CD14-positive monocyte (primary cell): ENCODE measurements around the genes NR2E3, SENP8, GRAMD2A, BBS4 and NEO1.

- CAGE, long polyA plus RNA = no peak
Measured at GRCh38 chr15:71080472-71081116, 34.7 kb upstream of the THSD4 start.

GRCh38 chr15:71134027-71134616, 18.9 kb downstream of the THSD4 start:
- CAGE, long polyA plus RNA = no peak

DNA sequence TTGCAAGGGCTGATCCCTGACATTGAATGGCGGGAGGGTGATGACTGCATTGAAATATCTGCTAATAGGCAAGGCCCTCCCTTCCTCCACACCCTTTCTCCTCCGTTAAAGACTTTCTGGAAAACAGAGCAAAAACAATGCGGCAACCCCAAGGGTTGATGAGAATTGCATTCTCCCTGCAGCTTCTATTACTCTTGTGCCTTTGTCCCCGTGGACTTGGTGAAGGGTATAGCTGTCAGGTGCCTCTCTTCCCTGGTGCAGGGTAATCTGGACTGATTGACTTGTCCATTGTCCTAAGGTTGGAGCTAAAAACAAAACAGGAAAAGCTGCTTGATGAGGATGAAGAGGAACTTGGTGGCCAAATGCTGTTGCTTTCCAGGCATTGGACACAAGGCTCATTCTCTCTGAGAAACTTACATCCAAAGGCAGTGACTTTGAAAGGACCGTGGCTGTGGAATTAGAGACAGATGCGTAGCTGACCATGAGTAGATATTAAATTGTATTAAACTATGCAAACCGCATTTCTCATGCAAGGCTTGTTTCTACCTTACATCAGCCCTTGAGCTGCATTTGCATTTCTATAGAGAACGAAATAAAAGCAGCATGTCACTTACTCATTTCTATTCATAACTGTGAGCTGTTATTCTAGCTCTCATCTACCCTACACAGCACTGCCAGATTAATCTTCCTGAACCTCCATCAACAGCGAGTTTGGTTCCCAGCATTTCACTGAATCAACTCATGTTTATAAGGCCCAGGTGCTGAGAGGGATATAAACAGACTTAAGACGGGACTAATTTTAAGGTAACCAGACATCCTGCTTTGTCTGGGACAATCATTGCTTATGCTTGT, 72.1 kb downstream of the THSD4 start:
- CAGE, long polyA plus RNA = no peak

- CAGE, long polyA plus RNA = no peak
Measured at GRCh38 chr15:71676692-71677086, 133.7 kb upstream of the NR2E3 start.

DNA sequence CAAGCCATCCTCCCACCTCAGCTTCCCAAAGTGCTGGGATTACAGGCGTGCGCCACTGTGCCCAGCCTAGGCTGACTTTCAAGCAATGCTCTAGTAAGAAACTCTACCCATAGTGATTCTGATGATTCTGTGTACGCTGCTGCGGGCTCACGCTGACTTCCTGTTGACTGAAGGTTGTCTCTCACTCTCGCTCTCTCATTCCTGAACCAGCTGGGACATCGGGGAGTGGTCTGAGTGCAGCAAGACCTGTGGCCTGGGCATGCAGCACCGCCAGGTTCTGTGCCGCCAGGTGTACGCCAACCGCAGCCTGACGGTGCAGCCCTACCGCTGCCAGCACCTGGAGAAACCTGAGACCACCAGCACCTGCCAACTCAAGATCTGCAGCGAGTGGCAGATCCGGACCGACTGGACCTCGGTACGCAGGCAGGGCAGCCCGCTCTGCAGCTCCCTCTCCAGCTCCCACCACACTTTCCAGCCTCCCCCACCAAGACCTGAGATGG, 63.7 kb upstream of the NR2E3 start:
- CAGE, long polyA plus RNA = no peak

GRCh38 chr15:71810203-71810816, at the start of gene NR2E3:
TSS of gene NR2E3 (plus strand) at chr15:71810554.
- CAGE, long polyA plus RNA = no peak

DNA sequence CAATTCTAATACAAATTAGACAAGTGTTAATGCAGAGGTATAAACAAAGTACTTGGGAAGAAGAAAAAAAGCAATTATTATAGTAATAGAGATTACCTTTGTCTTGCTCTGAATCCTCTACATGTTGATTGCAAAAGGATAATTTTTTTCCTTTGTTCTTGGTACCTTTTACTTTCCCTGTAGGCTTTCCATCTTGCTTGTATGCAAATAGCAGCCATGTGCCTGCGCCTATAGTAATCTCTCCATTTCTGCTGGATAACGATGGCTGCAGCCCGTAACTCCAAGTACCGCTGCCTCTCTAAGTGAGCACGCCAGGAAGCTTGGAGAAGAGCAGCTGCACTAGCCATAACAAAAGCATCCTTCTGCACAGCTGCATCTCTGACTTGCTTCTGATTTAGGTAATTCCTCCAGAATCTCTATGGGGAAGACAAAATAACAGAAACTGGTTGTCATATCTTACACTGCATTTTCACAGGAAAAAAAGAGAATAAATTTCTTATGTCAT, 89.3 kb downstream of the NR2E3 start:
- CAGE, long polyA plus RNA = no peak

- CAGE, long polyA plus RNA = no peak
Measured at GRCh38 chr15:71975496-71976202, 142.3 kb downstream of the MYO9A start.

DNA sequence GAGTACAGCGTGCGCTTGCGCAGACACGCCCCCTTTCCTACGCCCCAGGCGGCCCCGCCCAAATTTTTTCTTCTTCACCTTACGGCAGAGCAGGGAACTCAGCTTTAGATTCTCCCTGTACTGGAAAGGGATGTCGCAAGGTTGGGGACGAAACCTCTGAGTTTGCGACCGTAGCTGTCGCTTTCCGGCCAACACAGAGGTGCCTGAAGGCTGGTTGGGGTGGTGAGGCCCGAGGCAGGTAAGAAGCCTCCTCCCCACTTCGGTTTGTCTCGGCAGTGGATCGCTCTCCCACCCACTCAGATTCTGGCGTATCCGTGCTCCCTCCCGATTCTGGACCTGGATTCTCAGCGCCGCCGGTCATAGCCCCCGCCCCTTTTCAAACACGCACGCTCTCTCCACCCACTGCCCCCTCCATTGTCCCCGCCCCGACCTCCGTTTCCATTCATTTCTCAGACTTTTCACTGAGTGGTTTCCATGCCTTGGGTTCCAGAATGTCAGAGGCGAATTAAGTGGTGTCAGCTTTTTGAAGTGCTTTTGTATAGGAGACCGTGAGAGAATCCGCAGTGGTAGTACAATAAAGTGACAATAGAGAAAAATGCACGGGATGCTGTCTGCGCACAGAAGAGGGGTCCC, at the start of gene SENP8:
Gene SENP8, plus strand, starts transcription at position 177 of the 633 bp plus-strand sequence.
- CAGE, long polyA plus RNA = start-site peak on the plus strand centred at position 179 of the sequence, 13 bp wide, 17 and 26 reads in 2 replicates

GRCh38 chr15:72197698-72198623, at the start of gene GRAMD2A:
TSS of gene GRAMD2A (minus strand) at chr15:72197787.
- CAGE, long polyA plus RNA = no peak

DNA sequence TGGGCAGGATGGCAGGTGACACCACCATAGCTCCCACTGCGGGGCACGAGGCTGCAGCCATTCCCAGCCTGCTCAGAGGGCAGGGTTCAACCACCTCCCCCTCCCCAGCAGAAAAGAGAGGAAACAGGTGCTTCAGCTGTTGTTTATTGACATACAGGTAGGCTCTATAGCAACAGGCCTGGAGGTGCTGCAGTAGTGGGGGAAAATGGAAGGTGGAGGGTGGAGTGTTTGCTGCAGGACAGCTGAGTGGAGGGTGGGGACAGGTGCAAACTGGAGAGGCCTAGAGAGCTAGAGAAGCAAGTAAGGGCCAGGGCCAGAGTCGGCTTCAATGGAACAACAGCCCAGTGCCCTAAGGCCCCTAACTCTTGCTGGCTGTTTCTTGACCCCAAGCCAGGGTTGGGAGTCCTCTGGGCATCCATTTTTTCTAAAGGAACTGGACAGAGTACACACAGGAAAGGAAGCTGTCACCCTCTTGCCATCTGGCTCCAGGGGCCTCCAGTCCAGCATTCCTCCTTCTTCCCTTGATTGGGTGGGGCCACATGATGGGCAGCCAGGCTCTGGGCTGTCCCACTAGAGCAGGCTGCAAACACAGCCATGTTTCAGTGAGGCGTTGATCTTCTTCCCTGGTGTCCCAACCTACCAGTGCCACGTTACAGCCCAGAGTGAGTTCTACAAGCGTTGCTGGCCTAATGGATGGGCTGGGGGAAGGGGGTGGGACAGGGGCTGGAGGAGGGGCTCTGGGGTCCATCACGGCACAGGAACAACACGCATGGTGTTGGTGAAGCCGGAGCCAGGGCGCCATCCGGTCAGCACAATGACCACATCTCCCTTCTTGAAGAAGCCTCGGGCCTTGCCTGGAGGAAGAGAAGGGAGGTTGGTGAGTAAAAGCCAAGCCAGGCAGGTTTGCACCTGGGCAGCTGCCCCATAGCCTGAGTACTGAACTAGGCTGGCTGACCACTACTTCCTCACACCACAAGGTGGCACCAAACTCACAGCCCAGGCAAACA, 1.6 kb upstream of the GRAMD2A start:
- CAGE, long polyA plus RNA = start-site peak on the plus strand centred at position 708 of the sequence, 151 bp wide, 26 and 61 reads in 2 replicates

GRCh38 chr15:72208422-72209052, 10.9 kb upstream of the GRAMD2A start:
- CAGE, long polyA plus RNA = no peak

DNA sequence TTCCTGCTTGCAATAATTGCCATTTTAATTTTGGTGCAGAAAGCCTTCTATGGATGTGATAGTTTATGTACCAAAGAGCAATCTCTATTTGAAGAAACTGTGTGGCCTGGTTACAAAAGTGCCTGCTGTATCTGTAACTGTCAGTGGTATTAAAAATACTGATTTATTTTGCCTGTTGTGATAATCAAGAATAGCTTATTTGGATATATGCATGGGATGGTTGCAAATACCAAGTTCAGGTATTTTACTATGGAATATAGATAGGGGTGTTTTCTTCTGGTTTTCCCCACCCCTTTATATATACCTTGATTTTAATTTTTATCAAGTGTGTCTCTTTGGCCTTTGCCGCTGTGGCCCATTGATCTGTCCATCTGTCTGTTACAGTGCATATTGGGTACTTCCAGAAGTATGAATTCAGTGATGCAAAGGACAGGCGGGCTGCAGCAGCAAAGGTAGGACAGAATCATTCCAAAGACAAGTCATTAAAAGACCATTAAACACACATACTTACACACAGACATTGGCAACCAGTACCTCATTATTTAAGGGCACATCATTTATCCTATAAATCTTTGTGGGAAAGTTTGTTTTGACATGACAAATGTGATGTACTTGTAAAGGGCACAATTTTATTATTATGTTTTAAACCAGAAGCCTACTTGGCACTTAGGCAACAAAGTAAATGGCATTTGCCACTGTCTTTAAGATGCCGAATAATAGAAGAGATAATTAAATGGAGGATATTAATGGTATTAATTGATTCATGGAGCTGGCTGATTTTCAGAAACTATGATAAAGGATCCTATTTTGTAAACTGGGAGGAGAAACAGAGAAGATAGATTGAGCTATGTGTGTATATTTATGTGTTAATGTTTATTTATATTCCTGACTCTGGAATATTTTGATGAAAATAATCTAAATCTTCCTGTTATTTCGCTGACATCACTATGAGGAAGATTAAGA, 22.6 kb downstream of the ARIH1 start:
- CAGE, long polyA plus RNA = no peak

GRCh38 chr15:72522176-72522922, 48.2 kb downstream of the ARIH1 start:
- CAGE, long polyA plus RNA = no peak

- CAGE, long polyA plus RNA = no peak
Measured at GRCh38 chr15:72685973-72686887, at the start of gene BBS4. TSS of gene BBS4 (plus strand) at chr15:72686207.

- CAGE, long polyA plus RNA = no peak
Measured at GRCh38 chr15:73052256-73052983, at the start of gene NEO1. TSS of gene NEO1 (plus strand) at chr15:73052463.

GRCh38 chr15:73253469-73253774, 115.3 kb downstream of the HCN4 start:
- CAGE, long polyA plus RNA = no peak

DNA sequence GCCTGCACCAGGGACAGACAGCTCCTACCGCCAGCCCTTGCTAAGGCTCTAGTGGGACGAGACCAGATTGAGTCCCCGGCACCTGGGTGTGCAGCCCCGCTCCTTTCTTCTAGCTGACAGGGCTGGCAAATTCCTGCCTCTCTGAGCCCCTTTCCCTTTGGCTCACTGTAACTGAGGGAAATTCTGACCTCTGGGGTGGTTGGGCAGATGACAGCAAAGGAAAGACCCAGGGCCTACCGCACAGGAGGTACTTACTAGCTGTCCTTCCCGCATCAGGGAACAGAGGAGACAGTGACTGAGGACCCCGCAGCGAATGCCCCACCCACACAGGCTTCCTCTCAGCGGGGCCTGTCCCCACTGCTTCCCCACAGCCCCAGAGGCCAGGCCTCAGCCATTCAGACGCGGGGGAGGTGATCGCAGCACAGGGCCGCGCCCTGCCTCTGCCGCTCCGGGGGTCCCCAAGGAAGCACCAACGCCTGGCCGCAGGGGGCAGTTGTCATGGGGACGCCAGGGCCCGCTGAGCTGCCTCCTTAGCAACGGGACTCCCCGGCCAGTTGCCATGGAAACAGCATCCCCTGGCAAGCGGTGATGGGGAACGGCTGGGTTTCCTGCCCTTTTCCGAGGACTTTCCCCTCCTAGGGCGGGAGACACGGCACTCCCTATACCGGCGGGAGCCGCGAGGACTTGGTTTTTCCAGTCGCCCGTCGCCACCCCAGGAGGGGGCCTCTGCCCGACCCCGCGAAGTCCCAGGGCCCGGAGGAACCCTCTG, 50.1 kb downstream of the HCN4 start:
- CAGE, long polyA plus RNA = no peak

DNA sequence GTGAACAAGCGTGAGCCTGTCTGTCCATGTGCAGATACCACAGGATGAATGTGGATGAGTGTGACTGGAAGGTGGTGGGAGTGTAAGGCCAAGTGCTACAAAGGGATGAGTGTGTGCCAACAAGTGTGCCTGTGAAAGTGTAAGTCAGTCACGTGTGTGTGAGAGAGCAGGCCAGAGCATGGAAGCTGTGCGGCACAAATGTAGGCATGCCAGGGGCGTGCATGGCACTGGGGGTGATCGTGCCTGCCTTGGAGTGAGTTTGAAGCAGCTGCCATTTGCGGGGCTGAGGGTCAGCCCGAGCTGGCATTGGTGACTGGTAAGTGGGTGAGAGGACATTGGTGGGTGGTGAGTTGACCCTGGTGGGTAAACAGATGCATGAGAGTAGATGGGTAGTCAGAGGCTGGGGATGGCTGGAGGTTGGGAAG, 24.5 kb downstream of the CD276 start:
- CAGE, long polyA plus RNA = no peak

GRCh38 chr15:73809715-73810208, 56.6 kb upstream of the INSYN1 start:
- CAGE, long polyA plus RNA = no peak